Occipital lobe (tissue), 2 donors: Measurements from ENCODE around the genes SYNJ2BP and MAP3K9.

- RAMPAGE, long total RNA = no peak
These were observed 70.1 kb downstream of the ACTN1 start for GRCh38 chr14:68908703-68909647.

GRCh38 chr14:68924224-68924964 lies 54.7 kb downstream of the ACTN1 start:
- RAMPAGE, long total RNA = no peak

GRCh38 chr14:68936756-68937405 lies 42.2 kb downstream of the ACTN1 start:
- RAMPAGE, long total RNA = no peak

DNA sequence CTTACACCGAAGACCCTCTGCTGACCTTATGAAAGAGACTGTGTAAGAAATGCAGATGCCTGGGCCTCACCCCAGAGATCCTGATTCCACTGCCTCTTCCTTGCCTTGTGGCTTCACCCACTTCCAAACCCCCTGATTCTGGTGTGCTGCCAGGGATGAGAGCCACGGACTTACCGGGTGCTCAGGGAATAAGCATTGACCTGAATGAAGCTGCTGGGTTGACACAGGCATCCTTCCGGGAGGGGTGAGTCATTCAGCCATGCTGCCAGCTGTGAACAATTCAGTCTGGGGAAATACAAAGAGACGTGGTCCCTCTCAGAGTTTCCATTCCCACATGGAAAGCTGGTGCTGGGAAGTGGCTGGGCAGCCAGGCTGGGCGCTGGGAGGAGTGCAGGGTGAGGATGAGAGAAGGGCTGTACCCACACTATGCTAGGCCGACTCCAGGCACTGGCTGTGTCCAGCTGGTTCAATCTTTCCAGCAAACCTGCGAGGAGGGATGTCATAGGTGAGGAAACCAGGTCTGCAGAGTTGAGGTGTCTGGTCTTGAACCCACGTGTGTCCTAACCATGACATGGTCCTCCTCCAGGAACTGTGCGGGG lies 26.6 kb upstream of the ACTN1 start:
- RAMPAGE, long total RNA = no peak

- RAMPAGE, long total RNA = no peak
These were observed 1.4 kb downstream of the DCAF5 start for GRCh38 chr14:69151157-69152250.

- RAMPAGE, long total RNA = no peak
These were observed 1.1 kb downstream of the GALNT16 start for GRCh38 chr14:69260769-69261646.

- RAMPAGE, long total RNA = no peak
These were observed 23.2 kb upstream of the PLEKHD1 start for GRCh38 chr14:69461216-69461848.

DNA sequence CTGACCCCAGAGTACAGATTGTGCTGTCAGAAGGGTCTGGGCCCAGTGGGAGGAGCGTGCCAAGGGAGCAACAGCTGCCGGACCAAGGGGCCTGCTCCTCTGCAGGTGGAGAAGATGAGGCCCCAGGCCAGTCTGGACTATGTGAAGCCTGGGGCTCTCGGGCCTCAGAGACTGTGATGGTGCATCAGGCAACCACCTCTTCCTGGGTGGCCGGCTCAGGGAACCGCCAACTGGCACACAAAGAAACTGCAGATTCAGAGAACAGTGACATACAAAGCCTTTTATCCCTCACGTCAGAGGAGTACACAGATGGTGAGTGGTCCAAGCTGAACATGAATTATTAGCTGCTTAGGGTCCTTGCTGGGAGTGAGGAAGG lies 58.2 kb upstream of the SRSF5 start:
- RAMPAGE, long total RNA = no peak

GRCh38 chr14:69711719-69712288 lies 55.1 kb upstream of the SRSF5 start:
- RAMPAGE, long total RNA = no peak

DNA sequence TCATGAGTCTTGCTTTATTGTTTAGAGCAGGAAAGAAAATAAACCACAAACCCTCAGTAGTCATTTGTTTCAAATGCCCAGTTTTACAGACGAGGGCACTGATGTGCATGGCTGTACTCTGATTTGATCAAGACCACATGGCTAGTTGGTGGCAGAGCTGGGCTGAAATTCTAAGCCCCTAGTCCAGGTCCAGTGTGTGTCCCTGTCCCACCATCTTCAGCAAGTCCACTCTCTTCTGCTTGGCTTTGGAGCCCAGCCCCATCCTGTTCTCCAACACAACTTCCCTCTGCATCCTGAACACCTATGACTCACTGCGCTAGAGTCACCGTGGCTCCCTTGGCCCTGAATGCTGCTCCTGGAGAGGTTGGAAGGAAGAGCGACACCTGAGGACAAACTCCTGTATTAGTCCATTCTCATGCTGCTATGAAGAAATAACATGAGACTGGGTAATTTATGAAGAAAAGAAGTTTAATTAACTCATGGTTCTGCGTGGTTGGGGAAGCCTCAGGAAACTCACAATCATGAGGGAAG lies 50.1 kb upstream of the SRSF5 start:
- RAMPAGE, long total RNA = no peak

GRCh38 chr14:69778011-69778287 lies 11.0 kb downstream of the SRSF5 start:
- RAMPAGE, long total RNA = no peak

DNA sequence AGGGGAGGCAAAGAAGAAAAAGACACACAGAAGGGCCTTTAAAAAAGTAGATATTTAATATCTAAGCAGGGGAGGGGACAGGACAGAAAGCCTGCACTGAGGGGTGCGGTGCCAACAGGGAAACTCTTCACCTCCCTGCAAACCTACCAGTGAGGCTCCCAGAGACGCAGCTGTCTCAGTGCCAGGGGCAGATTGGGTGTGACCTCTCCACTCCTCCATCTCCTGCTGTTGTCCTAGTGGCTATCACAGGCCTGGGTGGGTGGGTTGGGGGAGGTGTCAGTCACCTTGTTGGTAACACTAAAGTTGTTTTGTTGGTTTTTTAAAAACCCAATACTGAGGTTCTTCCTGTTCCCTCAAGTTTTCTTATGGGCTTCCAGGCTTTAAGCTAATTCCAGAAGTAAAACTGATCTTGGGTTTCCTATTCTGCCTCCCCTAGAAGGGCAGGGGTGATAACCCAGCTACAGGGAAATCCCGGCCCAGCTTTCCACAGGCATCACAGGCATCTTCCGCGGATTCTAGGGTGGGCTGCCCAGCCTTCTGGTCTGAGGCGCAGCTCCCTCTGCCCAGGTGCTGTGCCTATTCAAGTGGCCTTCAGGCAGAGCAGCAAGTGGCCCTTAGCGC lies 152.1 kb downstream of the SMOC1 start:
- RAMPAGE, long total RNA = no peak

GRCh38 chr14:70416685-70417404 lies at the start of gene SYNJ2BP:
Gene SYNJ2BP, minus strand, starts transcription at chr14:70417090.
- RAMPAGE, long total RNA = start-site peak on the minus strand at chr14:70417033-70417076, 266 and 305 reads in 2 replicates

DNA sequence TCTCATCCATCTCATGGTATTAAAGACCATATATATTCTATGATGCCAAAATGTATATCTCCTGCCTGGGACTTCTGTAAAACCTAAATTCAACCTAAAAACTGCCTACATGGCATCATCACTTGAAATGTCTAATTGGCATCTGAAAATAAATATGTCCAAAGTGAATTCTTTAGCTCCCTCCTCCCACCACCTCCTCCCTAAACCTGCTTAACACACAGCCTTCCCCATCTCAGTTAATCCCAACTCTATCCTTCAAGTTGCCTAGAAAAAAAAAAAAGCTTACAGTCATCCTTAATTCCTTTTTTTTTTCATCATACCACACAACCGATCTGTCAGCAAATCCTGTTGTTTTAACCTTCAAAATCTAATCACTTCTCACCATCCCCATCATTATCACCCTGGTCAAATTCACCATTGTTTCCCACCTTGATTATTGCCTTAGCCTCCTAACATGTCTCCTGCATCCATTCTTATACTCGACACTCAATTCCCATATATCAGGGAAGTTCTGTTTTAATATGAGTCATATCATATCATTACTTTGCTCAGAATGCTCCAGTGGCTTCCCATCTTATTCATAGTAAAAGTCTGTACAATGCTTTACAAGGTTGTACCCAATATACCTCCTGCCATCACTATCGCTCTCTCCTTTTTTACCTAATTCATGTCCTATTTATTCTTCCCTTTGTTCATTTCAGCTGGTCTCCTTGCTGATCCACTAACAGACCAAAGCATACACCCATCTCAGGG lies 24.4 kb upstream of the ADAM20 start:
- RAMPAGE, long total RNA = no peak

DNA sequence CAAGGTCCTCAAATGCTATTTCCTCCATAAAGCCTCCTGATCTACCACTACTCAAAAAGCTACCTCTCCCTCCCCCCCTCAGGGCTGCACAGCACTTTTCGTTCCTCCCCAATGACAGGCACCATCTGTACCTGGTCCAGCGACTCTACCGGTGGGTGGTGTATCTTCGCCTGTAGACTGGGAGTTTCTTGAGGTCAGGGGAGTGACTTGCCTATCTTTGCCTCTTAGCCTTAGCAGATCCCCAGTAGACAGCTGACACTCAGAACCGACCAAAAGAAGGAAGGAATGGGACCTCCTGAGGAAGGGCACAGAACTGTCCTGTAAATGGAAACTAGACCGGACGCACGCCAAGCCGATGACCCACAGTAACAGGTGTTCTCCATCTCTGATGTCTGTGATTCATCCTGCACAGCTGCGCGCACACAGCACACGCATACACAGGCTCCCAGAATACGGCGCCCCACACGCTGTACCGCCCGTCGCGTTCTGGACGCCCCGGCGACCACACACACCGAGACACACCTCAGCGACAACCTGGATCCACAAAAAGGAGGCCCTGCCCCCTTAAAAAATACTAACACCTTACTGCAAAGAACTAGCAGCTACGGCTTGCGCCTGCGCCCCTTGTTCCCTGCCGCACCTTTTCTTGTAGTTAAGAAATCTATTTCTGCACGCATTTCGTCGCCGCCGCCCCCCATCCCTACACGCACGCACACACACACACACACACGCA lies 673 bp upstream of the TTC9 start:
- RAMPAGE, long total RNA = no peak

DNA sequence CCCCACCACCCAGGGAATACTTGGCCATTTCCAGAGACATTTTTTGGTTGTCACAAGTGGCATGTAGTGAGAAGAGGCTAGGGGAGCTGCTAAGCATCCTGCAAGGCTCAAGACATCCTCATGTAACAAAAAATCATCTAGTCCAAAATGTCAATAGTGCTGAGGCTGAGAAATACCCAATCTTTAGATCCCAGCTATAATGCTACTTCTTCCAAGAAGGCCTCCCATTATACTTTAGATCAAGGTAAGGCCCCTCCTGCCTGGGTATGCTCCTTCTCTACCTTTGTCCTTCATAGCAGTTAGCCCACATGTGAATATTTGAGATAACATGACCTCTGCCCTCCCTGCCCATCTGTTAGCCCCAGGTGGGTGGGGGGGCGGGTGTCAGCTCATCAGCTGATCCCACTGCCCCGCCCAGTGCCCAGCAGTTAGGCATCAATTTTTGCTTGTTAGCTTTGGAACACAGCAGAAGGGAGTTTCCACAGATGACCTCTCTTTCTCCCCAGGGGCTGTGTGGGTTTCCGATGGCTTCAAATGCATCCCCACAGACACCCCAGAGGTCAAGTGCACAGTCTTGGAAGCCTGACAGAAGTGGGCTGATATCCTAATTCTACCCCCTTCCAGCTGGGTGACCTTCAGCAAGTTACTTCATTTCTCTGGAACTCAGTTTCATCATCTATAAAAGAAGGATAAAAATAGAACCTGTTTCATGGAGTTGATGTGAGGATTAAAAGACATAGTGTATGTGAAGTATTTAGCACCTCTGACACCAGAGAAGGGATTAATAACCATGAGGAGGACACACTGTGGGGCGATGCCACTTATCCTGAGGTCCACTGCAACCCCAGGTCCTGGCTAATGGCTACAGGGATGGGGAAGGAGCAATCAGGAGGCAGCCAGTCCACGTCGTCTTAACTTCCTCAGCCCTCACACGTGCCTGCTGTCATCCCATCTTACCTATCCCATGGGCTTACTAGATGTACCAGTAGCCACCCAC lies 21.9 kb downstream of the TTC9 start:
- RAMPAGE, long total RNA = no peak

DNA sequence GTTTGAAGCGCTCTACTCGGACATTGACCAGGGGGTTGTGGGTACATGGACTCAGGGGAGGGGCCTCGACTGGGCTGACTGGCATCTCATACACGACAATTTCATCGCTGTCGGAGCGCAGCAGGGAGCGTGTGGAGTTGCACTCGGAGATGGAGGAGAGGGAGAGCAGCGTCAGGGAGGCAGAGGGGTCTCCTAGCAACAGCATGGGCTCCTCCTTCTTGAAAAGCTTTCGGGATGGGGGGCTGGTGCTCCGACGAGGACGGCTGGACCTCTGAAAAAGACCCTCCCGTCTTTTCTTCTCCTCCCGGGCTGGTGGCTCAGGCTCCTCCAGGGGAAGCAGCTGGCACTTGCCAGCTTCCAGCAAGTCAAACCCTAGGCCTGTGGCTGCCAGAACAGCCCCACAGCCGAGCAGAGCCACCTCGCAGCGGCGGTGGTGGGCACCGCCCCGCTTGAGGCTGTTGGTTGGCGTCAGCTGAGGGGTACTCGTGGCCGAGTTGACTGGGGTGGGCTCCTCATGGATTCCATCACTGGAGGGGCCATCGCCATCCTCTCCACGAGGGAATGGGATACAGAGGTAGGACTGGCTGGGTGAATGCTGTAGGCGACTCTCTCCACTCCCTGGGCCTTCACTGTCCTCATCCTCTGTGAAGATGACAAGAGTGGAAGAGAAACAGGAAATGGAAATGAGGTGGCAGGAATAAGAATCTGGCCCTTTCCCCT lies 76.5 kb downstream of the MAP3K9 start:
- RAMPAGE, long total RNA = no peak

DNA sequence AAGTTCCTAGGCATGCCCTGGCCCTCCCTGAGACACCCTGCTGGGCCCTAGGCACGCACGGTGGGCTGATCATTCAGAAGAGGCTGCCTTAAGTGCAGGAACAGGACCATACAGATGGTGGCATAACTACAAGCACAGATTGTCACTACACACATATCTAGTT lies 54.2 kb downstream of the MAP3K9 start:
- RAMPAGE, long total RNA = no peak

GRCh38 chr14:70809101-70810088 lies at the start of gene MAP3K9:
Gene MAP3K9, minus strand, starts transcription at chr14:70809513.
- RAMPAGE, long total RNA = no peak

DNA sequence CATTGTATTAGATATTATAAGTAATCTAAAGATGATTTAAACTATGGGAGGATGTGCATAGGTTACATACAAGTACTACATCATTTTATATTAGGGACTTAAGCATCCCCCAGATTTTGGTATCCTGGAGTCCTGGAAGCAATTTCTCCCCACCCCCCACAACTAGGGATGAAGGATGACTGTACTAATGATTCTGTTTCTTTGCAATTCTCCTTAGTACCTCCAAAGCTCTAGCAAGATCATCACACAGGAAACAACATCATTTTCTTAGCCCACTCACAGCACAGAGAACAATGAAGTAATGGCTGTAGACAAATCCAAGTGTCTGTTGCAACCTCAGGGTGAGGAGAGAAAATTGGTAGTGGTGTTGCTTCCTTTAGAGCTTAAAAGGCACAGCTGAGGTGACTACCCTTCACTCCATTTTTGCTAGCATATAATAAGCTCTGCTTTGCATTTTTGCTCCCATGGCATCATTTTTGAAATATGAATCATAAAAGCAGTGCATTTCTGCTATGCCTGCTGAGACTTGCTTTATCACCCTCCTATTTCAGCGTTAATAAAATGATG lies 18.7 kb upstream of the PCNX1 start:
- RAMPAGE, long total RNA = no peak